ENCODE data around the gene FLRT1.

DNA sequence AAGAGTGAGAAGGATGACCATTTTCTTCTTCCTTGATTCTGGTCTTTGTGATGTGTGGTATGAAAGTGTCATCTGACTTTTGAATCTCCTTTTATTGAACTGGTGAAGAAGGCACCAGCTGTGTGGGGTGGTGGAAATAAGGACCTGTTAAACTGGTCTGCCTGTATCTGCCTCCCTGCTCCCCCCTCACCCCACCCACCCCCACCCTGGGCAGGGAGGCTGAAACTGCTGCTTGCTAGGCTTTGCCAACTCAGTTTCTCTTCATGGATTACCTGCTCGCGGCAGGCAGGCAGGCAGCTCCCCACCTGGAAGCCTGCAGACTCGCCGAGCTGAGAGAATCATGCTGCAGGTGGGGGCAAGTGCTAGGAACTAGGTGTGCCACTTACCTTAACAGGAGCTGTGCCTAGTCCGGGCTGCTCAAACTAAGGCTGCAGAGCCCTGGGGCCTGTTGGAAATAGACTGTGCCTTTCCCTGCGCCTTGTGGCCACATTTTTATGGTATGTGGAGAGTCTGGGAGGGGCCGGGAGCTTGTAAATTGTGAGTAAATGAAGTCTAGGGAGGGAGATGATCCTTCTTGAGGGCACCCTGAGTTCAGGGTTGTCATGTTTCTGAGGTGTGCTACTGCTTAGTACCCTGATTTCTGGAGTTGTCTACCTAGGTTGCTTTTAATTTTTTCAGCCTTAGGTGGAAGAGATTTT is 30.3 kb downstream of the MARK2 start:
- PRO-cap: unidirectional peak, plus-strand start at position 253 of the sequence; unidirectional peak, minus-strand start at position 424 of the sequence
- RAMPAGE, long total RNA, 4 experiments: no peak in any of the 4 experiments

GRCh38 chr11:63904538-63905492 is 12.1 kb downstream of the RCOR2 start:
- PRO-cap: no peak
- RAMPAGE, long total RNA, 4 experiments: no peak in any of the 4 experiments

- PRO-cap: no peak
- RAMPAGE, long total RNA, 4 experiments: start-site peak on the plus strand in 1 of 4 experiments, at chr11:63910071-63910142 at its widest, 9 reads per replicate
Observed at GRCh38 chr11:63909903-63910808, 6.8 kb downstream of the RCOR2 start.

DNA sequence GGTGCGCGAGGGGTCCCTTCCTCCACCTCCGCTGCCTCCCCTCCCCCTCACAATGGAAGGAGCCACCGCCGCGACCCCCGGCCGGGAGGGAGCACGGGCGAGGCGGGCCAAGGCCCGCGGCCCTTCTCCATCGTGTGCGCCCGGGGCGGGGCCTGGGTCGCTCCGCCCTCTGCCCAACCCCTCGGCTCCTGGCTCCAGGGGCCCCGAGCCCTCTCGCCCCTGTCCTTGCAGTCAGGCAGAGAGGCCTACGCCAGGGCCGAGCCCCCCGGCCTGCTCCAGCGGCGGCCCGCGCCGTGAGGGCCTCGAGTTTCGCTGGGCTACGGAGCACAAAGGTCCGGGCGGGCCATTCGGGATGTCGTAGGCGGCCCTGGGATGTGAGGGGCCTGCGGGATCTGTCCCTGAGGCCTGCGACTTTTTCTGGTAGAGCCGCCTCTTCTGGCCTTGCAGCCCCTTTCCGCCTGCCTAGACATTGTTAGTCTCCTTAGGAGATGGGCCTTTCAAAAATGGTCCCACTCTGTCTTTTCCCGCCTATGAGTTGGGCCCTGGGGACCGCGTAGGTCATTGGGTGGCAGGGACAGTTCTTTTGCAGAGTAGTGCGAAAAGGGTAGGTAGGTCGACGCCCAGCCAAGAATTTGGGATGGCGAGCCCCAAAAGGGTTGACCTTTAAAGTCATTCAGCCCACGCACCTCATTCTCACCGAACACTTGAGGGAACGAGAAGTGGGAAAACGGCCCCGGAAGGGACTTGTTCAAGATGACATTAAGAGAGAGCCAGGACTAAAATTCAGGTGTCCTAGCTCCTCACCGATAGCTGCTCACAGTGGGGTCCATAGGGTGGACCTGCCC is 603 bp downstream of the OTUB1 start:
- PRO-cap: no peak
- RAMPAGE, long total RNA, 4 experiments: no peak in any of the 4 experiments

GRCh38 chr11:64035439-64036163 is at the start of gene FLRT1:
TSS of gene FLRT1 (plus strand) at chr11:64035931.
- PRO-cap: no peak
- RAMPAGE, long total RNA, 4 experiments: no peak in any of the 4 experiments

DNA sequence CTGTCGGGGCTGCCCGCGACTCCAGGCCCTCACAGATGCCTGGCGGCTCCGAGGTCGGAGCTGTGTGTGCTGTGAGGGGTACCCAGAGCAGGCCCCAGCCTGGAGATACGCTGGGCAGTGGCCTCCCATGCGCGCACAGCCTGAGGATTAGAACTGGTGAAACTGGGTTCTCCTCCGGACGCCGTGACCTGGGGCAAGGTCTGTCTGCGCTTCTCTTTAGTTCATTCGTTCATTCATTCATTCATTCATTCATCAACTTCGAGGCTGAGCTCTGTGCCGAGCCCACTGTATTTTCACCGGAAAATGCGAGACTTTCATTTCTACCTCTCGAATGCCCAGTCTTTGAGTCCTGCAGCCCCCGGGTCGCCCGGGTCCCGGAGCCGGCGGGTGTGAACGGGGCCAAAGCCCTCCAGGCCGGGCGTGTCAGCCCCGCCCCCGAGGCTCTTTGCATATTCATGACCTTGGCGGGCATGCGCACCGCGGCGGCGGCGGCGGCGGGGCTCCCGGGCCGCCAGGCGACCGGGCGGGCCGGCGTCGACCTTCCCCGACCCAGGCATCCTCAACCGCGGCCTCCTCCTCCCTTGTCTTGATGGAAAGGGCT is 24.8 kb downstream of the FLRT1 start:
- PRO-cap: no peak
- RAMPAGE, long total RNA, 4 experiments: no peak in any of the 4 experiments

DNA sequence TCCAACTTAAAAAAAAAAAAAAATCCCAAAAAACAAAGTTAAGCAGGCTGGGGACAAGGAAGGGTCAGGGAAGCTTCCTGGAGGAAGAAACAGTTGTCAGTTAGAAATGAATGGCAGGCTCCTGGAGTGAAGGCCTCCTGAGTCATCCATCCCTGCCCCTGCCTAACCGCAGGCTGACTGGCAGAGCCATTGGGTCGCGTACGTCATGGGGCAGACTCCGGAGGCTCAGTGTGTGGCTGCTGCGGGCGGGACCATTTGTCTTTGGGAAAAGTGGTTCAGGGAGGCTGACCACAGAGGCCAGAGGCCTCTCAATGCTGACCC is 58.7 kb downstream of the FLRT1 start:
- PRO-cap: no peak
- RAMPAGE, long total RNA, 4 experiments: no peak in any of the 4 experiments

GRCh38 chr11:64115161-64115769 is 50.6 kb downstream of the MACROD1 start:
- PRO-cap: no peak
- RAMPAGE, long total RNA, 4 experiments: start-site peak on the minus strand in 1 of 4 experiments, at chr11:64115606-64115859 at its widest, 10 reads per replicate

- PRO-cap: unidirectional peak, minus-strand start at chr11:64187200
- RAMPAGE, long total RNA, 4 experiments: no peak in any of the 4 experiments
Observed at GRCh38 chr11:64186450-64187601, 855 bp downstream of the STIP1 start.

DNA sequence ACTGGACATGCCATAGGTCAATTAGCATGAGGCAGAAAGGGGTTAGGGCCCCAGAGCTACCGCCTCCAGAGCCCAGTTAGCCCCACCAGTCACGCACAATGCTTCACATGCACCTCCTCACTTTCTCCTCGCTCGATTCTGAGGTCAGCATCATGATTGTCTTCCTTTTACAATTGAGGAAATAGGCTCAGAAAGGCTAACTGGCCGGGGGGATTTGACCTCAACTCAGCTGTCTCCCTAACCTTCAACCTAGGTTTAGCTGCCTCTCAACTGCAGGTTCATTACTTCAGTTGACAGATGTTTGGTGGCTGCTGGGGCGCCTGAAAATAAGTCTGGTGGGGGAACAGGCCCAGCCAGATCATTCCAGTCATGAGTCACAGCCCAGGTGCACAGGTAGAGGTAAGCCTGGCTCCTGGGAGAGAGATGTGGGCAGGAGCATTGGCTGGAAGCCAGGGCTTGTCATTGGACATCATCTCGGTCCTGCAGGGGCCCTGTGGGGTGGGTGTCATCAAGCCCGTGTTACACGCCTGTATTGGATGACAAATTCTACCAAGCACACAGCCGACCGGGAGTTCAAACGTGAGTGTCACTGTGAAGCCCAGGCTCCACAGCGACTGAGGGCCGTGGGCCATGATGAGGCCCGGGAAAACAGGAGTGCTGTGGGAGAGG is 625 bp upstream of the ENSG00000286264 start:
- PRO-cap: bidirectional peak, plus-strand start at position 370 of the sequence, minus-strand start at position 140 of the sequence
- RAMPAGE, long total RNA, 4 experiments: no peak in any of the 4 experiments

DNA sequence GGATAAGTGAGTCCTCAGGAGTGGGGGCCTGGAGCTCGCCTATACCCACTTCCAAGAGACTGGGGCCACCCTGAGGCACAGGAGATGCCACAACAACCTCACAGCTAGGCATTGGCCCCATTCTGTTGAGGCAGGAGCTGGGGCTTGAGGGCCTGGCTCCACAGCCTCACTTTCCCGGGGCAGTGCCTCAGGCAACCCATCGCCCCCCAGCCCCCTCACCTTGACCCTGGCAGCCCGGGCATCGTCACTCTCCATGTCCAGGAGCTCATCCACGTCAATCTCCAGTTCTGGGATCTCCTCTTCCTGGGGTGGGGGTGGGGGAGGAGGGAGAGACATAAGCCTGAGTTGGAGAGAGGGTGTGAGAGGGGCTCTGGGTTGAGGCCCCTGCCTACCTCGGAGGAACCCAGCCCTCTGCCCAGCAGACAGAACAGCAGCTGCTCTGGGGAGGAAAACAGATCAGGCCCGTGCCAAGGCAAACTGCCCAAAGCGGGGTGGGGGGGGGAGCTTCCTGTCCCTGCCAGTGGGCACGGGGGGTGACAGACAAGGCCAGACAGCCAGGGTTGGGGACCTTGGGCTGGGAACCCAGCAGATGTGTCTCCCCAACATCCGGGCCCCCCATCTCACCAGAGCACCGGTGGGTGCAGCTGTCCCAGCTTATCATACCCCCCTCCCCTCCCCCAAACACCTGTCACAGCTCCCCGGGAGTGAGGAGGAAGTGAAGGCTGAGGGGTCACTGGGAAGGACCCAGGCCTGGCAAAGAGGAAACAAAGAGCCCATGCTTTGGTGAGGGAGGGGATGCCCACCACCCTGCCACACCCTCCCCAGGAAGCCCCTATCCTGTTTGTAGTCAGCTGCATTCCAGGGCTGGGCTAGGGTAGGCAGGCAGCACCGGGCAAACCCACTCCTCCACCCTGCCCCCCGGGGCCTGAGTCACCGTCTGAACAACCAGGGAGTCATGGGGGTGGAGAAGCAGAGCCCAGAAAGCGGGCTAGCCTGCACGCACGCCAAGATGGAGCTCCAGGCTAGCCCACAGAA is 1.4 kb downstream of the PPP1R14B start:
- PRO-cap: bidirectional peak, plus-strand start at position 549 of the sequence, minus-strand start at position 399 of the sequence; unidirectional peak, plus-strand start at position 861 of the sequence; bidirectional peak, plus-strand start at position 972 of the sequence, minus-strand start at position 927 of the sequence
- RAMPAGE, long total RNA, 4 experiments: start-site peak on the minus strand in 1 of 4 experiments, centred at position 162 of the sequence, 9 reads per replicate

- PRO-cap: no peak
- RAMPAGE, long total RNA, 4 experiments: start-site peak on the plus strand in 2 of 4 experiments, at chr11:64260012-64260046 at its widest, 108 to 160 reads per replicate
Observed at GRCh38 chr11:64259761-64260636, 8.7 kb downstream of the PLCB3 start.

DNA sequence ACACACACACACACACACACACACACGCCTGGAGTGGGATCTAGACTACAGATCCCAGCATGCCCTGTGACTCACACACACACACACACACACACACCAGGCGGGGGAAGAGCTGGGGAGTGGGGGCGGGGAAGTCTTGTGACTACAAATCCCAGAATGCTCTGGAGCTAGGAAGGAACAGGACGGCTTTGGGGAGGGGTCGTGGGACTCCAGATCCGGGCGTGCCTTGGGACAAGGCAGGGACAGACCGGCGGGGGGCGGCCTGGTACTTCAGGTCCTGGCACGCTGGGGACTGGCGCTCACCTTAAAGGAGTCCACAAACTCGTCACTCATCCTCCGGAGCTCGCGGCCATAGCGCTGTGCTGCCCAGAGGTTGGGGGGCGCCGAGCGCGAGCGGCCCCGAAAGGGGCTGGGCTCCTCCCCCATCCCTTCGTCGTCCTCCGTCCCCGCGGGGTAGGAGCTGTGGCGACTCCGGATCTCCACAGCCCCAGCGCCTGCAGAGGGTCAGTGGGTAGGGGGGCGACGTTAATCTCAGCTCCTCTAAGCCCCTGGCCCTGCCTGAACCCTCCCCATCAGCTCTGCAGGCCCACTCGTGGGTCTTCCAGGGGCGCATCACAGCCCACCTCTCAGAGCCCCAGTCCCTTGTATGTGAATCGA is 13.0 kb downstream of the BAD start:
- PRO-cap: unidirectional peak, plus-strand start at position 154 of the sequence; unidirectional peak, plus-strand start at position 212 of the sequence; unidirectional peak, plus-strand start at position 319 of the sequence
- RAMPAGE, long total RNA, 4 experiments: no peak in any of the 4 experiments

DNA sequence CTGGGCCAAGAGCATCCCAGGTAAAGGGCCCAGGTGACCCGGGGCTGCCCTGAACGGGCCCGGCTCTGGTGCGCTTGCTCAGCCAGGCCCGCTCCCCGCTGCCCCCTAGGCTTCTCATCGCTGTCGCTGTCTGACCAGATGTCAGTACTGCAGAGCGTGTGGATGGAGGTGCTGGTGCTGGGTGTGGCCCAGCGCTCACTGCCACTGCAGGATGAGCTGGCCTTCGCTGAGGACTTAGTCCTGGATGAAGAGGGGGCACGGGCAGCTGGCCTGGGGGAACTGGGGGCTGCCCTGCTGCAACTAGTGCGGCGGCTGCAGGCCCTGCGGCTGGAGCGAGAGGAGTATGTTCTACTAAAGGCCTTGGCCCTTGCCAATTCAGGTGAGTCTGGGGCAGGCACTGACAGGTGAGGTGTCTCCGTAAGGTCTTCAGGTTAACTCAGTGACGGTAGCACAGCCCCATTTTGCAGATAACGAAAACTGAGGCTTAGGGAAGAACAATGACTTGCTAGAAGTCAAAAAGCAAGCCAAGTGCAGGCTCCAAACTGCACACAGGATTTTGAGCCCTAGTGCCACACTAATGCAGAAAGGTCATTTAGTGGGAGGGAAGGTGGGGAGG is 2.4 kb downstream of the TRMT112 start:
- PRO-cap: no peak
- RAMPAGE, long total RNA, 4 experiments: no peak in any of the 4 experiments

GRCh38 chr11:64359450-64359787 is 457 bp downstream of the RPS6KA4 start:
- PRO-cap: unidirectional peak, minus-strand start at chr11:64359537
- RAMPAGE, long total RNA, 4 experiments: no peak in any of the 4 experiments

- PRO-cap: no peak
- RAMPAGE, long total RNA, 4 experiments: no peak in any of the 4 experiments
Observed at GRCh38 chr11:64372262-64373413, 13.7 kb downstream of the RPS6KA4 start.

GRCh38 chr11:64553526-64553810 is 2.3 kb upstream of the SLC22A11 start:
- PRO-cap: no peak
- RAMPAGE, long total RNA, 4 experiments: no peak in any of the 4 experiments

DNA sequence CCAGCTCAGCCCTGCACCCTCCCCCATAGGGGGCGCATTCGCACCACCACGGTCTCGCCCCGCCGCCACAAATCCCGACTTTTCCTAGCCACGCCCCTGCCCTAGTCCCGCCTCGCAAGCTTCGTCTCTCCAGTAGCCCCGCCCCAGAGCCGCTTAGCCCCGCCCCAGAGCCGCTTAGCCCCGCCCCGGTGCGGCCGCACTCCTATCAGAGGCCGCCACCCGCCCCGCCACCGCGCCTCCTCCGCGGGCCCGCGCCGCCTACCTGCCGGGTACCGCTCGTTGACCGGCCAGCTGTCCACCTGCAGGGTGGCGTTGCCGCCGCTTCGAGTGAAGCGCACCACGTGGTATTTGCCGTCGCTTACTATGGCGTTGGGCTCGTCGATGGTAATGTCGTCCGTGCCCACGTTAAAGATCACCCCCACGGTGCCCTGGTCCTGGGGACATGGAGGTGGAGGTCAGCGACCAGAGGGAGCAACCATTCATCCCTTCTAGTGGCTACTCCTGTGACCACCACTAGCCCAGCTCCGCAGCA is 39.2 kb downstream of the SLC22A12 start:
- PRO-cap: no peak
- RAMPAGE, long total RNA, 4 experiments: no peak in any of the 4 experiments

GRCh38 chr11:64637210-64637685 is 46.2 kb downstream of the SLC22A12 start:
- PRO-cap: no peak
- RAMPAGE, long total RNA, 4 experiments: no peak in any of the 4 experiments

GRCh38 chr11:64745696-64746522 is 2.0 kb upstream of the RASGRP2 start:
- PRO-cap: bidirectional peak, plus-strand start at chr11:64746330, minus-strand start at chr11:64745940
- RAMPAGE, long total RNA, 4 experiments: no peak in any of the 4 experiments